Tibial nerve (tissue), 3 donors: ENCODE measurements around a stretch of chr22.

DNA sequence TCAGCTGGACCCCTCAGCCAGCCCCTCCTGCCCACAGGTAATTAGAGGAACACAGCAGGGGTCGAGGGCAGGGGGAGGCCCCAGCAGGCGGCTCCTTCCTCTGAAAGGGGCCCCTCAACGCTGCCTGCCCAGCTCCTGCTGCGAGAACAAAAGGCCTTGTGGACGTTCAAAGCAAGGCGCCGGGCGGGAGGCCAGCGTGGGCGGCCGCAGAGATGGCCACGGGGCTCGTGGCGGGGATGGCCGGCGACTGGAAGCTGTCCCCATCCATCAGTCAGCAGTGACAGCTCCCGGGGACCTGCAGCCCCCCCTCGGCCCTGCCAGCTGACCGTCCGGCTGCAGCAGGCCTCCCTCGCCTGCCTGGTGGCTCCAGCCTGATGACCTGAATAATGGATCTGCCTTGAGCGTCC is 159.4 kb downstream of the MN1 start:
- PRO-cap, result no peak
- RAMPAGE, long total RNA, 3 experiments, result no peak in any of the 3 experiments

GRCh38 chr22:27783759-27784148 is 17.8 kb downstream of the MN1 start:
- PRO-cap, result no peak
- RAMPAGE, long total RNA, 3 experiments, result no peak in any of the 3 experiments

- PRO-cap, result no peak
- RAMPAGE, long total RNA, 3 experiments, result no peak in any of the 3 experiments
These were observed 50.9 kb upstream of the MN1 start for GRCh38 chr22:27852235-27853140.

- PRO-cap, result no peak
- RAMPAGE, long total RNA, 3 experiments, result no peak in any of the 3 experiments
These were observed 22.6 kb downstream of the PITPNB start for GRCh38 chr22:27896050-27897165.

- PRO-cap, result no peak
- RAMPAGE, long total RNA, 3 experiments, result no peak in any of the 3 experiments
These were observed 43.7 kb upstream of the PITPNB start for GRCh38 chr22:27962759-27963159.

GRCh38 chr22:27982897-27983859 is 64.1 kb upstream of the PITPNB start:
- PRO-cap, result no peak
- RAMPAGE, long total RNA, 3 experiments, result no peak in any of the 3 experiments

DNA sequence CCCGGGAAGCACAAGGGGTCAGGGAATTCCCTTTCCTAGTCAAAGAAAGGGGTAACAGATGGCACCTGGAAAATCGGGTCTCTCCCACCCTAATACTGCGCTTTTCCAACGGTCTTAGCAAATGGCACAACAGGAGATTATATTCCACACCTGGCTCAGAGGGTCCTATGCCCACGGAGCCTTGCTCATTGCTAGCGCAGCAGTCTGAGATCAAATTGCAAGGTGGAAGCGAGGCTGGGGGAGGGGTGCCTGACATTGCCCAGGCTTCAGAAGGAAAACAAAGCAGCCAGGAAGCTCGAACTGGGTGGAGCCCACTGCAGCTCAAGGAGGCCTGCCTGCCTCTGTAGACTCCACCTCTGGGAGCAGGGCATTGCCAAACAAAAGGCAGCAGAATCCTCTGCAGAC is 272.4 kb upstream of the PITPNB start:
- PRO-cap, result no peak
- RAMPAGE, long total RNA, 3 experiments, result no peak in any of the 3 experiments

- PRO-cap, result no peak
- RAMPAGE, long total RNA, 3 experiments, result no peak in any of the 3 experiments
These were observed 288.3 kb downstream of the TTC28 start for GRCh38 chr22:28391100-28392003.

DNA sequence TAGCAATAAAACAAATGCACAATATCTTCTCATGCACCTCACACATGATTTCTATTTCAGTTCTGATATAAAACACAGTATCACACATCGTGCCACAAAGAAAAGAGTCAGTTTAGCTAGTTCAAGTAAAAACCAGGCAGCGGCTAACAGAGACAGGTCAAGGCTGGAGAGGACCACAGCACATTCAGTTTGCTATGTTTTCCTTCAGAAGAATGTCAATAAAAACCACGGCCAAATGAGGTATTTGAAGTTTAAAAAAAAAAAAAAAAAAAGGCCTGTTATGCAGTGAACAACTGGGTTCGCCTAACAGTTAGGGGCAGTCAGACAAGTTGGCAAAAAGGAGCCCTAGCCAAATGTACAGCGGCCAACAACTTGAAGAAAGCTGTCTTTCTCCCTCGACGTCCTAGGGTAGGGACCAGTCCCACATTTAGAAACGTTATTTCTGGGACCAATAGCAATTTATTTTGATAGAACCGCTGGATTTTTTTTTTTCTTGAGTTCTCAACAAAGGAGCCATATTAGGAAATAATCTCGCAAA is 237.9 kb downstream of the TTC28 start:
- PRO-cap, result no peak
- RAMPAGE, long total RNA, 3 experiments, result no peak in any of the 3 experiments

DNA sequence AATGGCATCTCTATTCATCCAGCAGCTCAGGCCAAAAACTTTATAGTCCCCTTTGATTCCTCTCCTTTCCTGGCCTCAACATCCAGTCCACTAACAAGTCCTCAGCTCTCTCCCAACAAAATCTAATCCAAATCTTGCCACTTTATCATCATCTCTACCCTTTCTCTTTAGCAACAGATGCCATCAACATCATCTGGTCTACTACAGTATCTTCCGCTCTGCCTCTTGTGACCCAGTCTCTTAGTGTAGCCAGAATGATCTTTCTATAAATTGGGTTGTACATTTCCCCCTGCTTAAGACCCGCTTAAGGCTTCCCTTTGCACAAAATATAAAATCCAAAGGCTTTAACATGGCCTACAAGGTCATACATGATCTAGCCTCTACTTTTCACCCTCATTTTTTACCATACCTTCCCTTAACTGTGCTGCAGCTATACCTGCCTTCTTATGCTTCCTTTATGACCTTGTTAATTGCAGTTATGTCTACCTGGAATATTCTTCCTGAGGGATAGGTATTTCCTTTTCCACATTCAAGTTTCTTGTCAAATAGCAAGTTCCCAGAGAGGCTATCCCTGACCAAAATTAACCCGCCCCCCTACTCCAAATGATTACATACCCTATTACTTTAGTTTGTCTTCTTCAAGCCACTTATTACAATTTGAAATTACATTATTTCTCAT is 225.9 kb downstream of the TTC28 start:
- PRO-cap, result no peak
- RAMPAGE, long total RNA, 3 experiments, result no peak in any of the 3 experiments

- PRO-cap, result no peak
- RAMPAGE, long total RNA, 3 experiments, result no peak in any of the 3 experiments
These were observed 131.8 kb downstream of the TTC28 start for GRCh38 chr22:28547627-28548401.

DNA sequence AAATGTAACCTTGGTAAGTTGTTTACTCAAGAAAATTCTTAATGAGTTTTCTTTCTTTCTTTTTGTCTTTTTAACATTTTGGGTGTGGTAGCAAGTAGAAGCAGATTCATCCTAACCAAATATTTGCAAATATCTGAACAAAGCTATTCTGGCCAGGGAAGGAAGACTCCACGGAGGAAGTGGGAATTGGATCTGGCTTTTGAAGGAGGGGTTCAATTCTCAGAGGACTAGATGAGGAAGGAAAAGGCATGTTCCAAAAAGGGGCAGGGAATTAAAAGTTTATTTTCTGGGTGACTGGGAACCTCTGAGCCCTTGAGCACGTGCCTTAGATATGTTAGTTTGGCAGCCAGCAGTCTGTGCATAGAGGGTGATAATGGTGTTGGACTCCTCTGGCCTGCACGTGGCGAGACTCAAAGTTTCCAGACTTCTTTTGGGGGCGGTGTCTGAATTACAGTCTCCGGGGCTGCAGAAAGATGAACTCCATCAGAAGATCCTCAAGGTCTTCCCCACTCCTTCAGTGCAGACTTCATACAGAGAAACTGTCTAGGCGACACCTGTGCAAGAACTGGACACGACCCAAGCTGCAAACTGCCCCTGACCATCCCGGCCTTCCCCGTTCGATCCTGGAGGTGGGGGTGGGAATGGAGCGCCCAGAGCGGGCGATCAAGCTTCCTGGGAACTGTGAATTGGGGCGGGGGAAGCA is 883 bp upstream of the ZNRF3 start:
- PRO-cap, result no peak
- RAMPAGE, long total RNA, 3 experiments, result no peak in any of the 3 experiments

GRCh38 chr22:29071247-29072130 is 1.3 kb upstream of the KREMEN1 start:
- PRO-cap, result no peak
- RAMPAGE, long total RNA, 3 experiments, result no peak in any of the 3 experiments

- PRO-cap, result no peak
- RAMPAGE, long total RNA, 3 experiments, result no peak in any of the 3 experiments
These were observed 40.0 kb downstream of the KREMEN1 start for GRCh38 chr22:29112776-29113243.

GRCh38 chr22:29308825-29309166 is 2.3 kb downstream of the GAS2L1 start:
- PRO-cap, result no peak
- RAMPAGE, long total RNA, 3 experiments, result no peak in any of the 3 experiments

GRCh38 chr22:29311544-29312131 is 3.9 kb downstream of the RASL10A start:
- PRO-cap, result no peak
- RAMPAGE, long total RNA, 3 experiments, result no peak in any of the 3 experiments

- PRO-cap, result no peak
- RAMPAGE, long total RNA, 3 experiments, result no peak in any of the 3 experiments
These were observed 2.3 kb downstream of the RASL10A start for GRCh38 chr22:29313042-29313834.

- PRO-cap, result no peak
- RAMPAGE, long total RNA, 3 experiments, result no peak in any of the 3 experiments
These were observed 21.6 kb upstream of the RASL10A start for GRCh38 chr22:29337030-29337653.

- PRO-cap, result no peak
- RAMPAGE, long total RNA, 3 experiments, result no peak in any of the 3 experiments
These were observed 31.2 kb upstream of the RASL10A start for GRCh38 chr22:29346608-29347209.

DNA sequence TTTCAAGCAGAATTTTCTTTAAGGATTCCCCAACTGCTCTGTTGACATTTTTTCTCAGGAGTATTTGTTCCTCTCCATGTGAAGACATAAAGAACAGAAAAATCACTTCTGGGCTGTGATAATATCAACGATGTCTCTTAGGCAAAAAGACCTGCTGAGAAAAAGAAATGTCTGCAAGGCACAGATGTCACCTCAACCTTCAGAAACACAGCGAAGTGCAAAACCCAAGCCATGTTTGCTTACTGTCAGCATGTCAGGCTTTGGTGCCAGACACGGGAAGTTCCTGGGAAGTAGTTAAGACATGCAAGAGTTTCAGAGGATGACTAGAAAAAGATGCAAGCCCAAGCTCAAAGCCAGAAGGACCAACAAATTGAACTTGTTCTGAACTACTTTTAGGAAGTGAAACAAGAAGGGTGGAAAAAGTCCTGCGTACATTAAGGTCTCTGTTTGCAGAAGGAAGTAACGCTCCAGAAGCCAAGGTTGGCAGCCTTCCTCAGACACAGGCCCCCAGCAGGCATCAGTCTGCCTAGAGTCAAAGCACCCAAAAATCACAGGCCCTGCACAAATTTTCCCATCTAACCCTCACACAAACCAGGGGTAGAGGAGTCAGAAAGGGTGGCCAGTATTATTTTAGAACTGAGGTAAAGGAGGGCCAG is 2.7 kb downstream of the AP1B1 start:
- PRO-cap, result no peak
- RAMPAGE, long total RNA, 3 experiments, result no peak in any of the 3 experiments